ENCODE measurements around the genes RSBN1L, CD36, CACNA2D1 and PCLO.

GRCh38 chr7:77541744-77542618 is 4.9 kb downstream of the PTPN12 start:
- CAGE, long polyA plus RNA = no peak
- RRBS = no CpG with 5 or more reads among the region's 2 CpGs

GRCh38 chr7:77547104-77547849 is 10.2 kb downstream of the PTPN12 start:
- CAGE, long polyA plus RNA = no peak
- RRBS = no CpG with 5 or more reads among the region's 2 CpGs

- CAGE, long polyA plus RNA = no peak
- RRBS = under 1% methylated on average over 6 of the region's 17 CpGs
Measured at GRCh38 chr7:77696390-77696529, at the start of gene RSBN1L. TSS of gene RSBN1L (plus strand) at chr7:77696459.

GRCh38 chr7:77736289-77736629 is 40.0 kb downstream of the RSBN1L start:
- CAGE, long polyA plus RNA = no peak

DNA sequence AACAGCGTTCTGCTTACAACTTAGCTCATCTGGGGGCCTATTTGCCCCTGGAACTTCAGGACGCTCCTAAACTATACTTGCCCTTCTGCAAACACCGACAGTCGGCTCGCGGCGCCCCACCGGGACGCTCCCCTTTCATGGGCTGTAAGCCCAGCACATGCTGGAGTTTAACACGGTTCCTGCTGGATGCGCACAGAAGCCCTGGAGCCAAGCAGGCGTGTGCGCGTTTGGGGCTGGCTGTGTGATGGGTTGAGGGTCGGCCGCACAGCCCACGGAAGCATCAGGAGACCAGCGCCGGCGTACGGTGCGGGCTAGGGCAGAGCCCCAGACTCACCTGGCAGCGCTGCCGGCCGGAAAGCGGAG is 333 bp downstream of the TMEM60 start:
- CAGE, long polyA plus RNA = no peak
- RRBS = under 1% methylated on average over 6 of the region's 26 CpGs

GRCh38 chr7:78198339-78198605 is 400.0 kb upstream of the TMEM60 start:
- CAGE, long polyA plus RNA = no peak
- RRBS = no CpG with 5 or more reads among the region's 7 CpGs

GRCh38 chr7:78769810-78770093 is 683.7 kb downstream of the MAGI2 start:
- CAGE, long polyA plus RNA = no peak
- RRBS = no CpG with 5 or more reads among the region's 4 CpGs

DNA sequence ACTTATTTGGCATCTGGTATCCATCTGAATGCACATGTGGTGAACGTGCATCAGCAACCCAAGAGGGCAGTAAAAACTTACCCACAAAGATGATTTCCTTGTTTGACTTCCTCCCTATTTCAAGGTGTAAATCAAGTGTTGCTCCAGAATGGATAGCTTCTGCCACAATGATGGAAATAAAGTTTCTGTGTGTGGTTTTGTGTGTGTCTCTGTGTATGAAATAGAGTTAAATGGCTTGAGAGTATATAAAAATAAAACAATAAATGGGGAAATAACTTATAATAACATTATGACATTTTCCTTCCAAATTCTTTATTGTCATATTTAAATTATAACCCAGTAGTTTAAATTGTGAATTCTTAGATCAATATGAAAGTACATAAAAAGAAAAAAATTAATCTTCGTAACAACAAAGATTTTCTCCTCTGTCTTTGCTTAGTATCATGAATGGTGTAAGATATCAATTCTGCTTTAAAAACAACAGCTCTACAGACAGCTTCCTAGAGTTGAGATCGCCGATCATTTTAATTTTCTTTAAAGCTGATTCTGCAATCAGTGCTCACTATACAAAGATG is 500.1 kb downstream of the MAGI2 start:
- CAGE, long polyA plus RNA = no peak
- RRBS = no CpG with 5 or more reads among the region's 4 CpGs

DNA sequence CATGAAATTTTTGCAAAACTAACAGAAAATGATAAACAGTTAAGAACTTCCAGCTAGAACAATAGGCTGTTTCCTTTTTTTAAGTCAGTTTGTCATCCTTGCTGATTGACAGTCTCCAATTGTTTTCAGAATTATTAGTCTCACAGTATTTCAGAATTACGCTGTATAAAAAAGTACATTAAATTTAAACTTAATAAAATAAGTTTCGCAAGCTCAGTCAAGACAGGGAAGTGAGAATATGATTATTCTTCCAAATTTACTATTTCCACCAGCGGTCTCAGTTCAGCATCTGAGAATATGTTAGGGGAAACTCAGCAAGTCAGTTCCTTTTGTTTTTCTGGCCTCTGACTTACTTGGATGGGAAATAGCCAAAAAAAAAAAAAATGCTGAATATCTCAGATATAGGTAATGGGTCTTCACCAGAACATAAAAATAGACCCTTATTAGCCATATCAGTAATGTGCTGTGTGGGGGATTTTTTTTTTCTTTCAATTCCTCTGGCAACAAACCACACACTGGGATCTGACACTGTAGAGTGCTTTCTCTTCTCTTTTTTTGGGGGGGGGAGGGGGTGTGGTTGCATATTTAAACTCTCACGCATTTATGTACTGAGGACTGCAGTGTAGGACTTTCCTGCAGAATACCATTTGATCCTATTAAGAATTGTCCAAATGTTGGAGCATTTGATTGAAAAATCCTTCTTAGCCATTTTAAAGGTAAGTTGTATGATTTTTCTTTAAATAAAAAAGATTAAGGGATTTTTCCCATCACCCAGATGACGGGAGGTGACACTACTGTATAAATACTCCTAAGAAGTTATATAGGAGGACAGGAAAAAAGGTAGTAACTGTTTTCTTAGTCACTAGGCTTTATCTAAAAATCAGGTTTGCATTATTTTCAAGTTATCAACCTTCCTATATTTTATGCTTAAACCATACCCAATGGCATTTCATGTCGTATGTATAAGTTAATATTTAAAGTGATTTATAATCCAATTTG is at the start of gene CD36:
Gene CD36 (plus strand): TSS at position 612 of the 999 bp plus-strand sequence.
- CAGE, long polyA plus RNA = no peak
- RRBS = no CpG with 5 or more reads among the region's 6 CpGs

- CAGE, long polyA plus RNA = no peak
- RRBS = no CpG with 5 or more reads among the region's 4 CpGs
Measured at GRCh38 chr7:80893114-80893703, 25.6 kb downstream of the SEMA3C start.

GRCh38 chr7:80916686-80917269 is 2.1 kb downstream of the SEMA3C start:
- CAGE, long polyA plus RNA = no peak
- RRBS = no CpG with 5 or more reads among the region's 4 CpGs

DNA sequence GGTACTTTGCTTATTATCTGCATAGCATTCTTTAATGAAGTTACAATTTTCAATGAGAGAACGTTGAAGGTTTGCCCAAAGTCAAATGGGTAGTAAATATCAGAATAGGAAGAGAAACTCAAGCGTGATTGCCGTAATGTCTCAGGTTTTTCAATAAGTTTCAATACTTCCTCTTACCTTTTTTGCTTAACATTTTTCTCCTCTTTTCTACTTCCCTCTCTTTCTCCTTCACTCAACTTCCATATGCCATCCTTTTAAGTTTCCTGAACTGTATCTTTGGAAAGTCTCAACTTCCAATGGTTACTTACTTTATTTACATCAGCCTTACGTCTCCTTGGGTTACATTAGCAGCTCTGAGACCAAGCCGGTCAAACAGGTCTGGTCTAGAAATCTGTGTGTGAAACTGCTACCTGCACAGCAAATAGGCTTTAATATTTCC is 3.3 kb upstream of the SEMA3C start:
- CAGE, long polyA plus RNA = no peak
- RRBS = no CpG with 5 or more reads among the region's 5 CpGs

DNA sequence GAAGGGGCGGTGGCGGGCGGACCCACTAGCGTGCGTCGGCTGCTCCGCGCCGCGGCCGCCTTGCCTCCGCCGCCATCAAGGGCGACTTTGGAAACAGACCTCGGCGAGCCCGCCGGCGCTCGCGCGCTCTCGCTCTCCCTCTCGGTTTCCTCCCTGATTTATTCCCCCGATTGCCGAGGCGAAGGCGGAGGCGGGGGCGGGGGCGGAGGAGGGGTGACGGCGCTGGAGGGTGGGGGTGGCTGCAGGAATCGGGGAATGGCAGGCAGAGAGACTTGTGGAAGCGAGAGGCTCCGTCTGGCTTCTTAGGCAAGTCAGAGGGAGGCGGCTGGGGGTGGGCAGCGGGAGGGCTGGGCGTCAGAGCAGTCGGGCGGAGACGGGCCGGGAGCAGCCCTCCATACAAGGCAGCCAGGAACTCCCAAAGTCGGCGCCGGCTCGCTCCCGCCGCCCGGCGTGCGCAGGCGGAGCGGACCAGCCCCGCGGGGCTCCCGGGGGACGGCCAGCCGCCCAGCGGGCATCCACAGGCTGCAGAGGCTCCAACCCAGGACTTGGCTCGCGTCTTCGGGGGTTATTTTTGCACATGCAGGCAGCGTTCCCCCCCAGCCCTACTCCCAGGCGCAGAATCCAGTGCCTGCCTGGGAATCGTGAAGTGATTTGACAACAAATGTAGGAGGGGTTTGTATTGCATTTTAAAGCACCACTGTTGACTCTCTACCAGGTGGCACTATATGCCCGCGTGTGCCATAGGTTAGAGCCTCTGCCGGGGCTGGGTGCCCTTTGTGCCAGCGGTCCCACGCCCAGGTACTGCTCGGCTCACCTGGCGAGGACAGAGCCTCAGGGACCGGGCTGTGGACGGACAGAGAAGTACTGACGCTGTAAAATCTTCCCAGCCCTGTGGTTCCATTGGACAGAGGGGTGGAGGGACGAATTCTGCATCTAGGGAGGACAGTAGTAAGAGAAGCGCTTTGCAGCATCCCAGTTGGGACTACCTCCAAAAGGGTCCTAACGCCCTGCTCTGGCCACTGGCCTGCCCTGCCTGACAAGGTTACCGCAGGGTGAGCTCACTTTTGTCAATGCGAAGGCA is at the start of gene CACNA2D1:
Gene CACNA2D1 (minus strand): TSS at position 134 of the 1,081 bp plus-strand sequence.
- CAGE, long polyA plus RNA = start-site peak on the minus strand centred at position 166 of the sequence, 65 bp wide, 26 and 33 reads in 2 replicates
- RRBS = 2% methylated on average over 18 of the region's 81 CpGs

DNA sequence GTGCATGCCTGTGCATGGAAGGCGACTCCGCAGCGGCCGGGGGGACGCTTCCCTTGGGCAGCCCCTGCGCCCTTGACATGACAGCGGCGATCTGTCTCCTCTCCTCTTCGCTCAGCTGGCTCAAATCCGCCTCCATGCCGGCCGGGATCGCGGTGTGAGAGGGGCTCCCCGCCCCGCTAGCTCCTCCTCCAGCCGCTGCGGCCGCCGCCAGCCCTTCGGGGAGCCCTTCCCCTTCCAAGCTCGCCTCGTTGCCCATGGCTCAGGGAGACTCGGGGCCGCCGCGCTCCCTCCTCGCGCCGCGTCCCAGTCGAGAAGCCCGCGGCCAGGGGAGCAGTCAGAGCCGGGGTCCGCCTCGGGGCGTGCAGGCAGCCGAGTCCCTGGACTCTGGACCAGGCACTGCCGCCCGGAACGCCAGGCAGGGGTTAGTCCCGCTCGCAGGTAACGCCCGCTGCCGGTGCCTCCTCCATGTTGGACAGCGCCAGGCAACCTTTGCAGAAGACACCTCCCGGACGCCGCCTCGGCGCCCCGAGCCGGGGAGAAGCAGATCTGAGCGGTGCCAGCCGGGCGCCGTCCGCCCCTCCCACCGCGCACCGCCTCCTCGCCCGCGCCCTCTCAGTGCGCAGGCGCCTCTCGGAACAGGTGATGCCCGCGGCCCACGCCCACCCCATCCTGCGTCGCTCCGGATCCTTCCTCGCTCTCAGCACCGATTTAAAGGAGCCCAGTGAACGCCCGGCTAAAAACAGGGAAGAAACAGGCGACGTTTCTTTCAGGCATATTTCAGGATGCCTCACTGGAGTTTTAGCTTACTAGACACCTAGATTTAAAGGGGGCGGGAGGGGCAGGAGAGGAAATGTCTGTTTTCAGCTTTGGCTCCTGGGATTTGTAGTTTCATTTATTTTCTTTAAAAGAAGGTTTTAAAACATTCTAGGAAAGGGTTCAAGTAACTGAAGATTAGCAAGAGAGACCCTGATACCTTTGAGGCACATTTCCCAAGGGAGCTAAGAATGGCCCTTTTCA is at the start of gene PCLO:
Gene PCLO (minus strand): TSS at position 548 of the 1,017 bp plus-strand sequence.
- CAGE, long polyA plus RNA = no peak
- RRBS = 1% methylated on average over 25 of the region's 82 CpGs

- CAGE, long polyA plus RNA = no peak
- RRBS = no CpG with 5 or more reads among the region's 5 CpGs
Measured at GRCh38 chr7:84092156-84092610, 102.4 kb downstream of the SEMA3A start.

GRCh38 chr7:84196074-84196604 is 1.6 kb upstream of the SEMA3A start:
- CAGE, long polyA plus RNA = no peak
- RRBS = no CpG with 5 or more reads among the region's 4 CpGs

DNA sequence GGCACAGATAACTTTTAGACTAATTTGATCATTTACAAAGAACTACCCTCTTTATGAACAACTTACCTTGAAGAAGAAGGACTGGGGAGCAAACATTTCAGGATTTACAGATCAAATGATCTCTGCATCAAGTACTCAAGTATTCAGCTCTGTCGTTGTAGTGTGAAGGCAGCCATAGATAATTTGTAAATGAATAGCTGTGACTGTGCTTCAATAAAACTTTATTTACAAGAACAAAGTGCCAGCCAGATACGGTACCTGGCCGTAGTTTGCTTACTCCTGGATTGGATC is 388.1 kb upstream of the SEMA3A start:
- CAGE, long polyA plus RNA = no peak
- RRBS = no CpG with 5 or more reads among the region's 3 CpGs

DNA sequence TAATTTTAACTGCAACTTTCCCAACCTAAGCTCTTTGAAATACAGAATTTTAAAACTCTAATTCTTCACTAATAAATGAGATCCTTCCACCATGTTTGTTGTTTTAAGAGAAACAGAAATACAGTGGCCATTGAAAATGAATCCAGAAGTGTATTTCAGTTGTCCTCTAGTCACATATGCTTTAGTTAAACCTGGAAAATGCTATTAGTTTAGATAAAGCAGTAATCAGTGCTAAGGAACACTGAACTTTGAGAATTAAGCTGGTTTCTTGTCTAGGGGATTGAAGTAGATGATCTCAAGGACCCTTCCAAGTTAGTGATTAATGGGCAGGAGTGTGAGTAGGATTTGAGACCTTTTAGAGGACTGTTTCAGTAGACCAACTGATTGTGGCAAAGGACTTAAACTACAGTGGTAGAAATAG is 23.9 kb downstream of the DMTF1 start:
- CAGE, long polyA plus RNA = no peak

GRCh38 chr7:87188788-87189538 is 30.6 kb downstream of the TMEM243 start:
- CAGE, long polyA plus RNA = no peak
- RRBS = no CpG with 5 or more reads among the region's 4 CpGs

DNA sequence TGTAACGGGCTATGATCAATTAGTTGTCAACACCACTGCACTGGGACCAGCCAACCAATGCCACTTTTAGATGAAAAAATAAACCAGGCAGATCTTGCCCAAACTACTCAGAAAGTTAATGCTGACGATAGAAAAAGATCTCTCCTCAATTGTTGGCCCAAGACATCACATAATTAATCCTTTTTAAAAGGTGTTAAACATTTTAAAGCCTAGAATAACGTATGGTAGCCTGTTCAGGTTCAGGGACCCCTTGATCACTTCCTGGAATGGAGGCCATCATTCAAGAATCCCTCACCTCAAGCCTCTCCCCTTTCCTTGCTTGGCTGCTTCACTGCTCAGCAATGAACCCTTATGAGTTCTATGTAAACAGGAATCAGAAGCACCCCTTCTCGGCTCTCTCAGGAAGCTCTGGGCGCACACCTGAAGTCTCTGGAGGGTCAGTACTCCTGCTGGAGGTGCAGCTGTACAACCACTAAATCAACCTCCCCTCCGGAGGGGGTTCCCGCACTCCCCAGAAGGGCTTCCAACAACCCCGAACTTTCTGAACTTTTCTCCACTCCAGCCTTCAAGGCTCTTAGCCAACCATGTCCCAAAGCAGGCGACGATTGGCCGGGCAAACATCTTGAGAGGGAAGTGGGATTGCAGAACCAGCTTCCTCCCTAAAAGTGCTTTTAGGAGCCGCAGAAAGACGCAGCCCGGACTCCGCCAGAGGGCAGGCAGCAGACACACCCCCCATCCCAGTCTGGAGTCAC is 695 bp downstream of the TMEM243 start:
- CAGE, long polyA plus RNA = no peak
- RRBS = under 1% methylated on average over 8 of the region's 15 CpGs

Measured in BJ (cell line).